Mesenchymal stem cell of the bone marrow (primary cell): Measurements from ENCODE around the gene PSMD5.

DNA sequence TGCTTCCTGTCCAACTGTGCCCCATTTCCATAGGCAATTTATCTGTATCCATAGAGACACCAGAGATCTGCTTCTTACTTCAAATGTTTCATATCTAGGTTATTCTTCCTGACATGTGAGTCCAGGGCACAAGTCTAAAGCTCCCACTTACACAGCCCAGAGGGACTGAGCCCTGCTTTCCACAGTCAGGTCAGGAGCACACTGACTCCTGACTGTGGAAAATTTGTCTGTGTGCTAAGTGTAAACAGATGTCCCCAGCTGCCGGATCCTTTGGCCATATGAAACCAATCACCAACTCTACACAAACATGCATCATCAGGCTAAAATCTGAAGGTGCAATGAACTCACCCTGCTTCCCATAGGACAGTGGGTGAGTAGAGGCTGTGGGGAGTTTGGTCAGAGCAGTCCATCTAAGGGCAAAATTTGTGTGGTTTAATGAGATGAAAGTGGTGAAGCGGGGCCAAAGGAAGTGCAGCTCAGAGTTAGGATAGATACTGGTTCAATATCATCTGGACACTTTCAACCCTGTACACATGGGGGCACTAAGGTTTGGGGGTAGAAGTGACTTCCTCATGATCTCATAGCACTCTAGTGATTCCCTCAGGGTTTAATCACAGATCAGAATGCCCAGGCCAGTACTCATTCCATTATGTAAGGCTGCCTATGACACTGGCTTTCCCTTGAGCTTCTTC, 85.3 kb upstream of the TNC start:
- CAGE, long polyA plus RNA: no peak

DNA sequence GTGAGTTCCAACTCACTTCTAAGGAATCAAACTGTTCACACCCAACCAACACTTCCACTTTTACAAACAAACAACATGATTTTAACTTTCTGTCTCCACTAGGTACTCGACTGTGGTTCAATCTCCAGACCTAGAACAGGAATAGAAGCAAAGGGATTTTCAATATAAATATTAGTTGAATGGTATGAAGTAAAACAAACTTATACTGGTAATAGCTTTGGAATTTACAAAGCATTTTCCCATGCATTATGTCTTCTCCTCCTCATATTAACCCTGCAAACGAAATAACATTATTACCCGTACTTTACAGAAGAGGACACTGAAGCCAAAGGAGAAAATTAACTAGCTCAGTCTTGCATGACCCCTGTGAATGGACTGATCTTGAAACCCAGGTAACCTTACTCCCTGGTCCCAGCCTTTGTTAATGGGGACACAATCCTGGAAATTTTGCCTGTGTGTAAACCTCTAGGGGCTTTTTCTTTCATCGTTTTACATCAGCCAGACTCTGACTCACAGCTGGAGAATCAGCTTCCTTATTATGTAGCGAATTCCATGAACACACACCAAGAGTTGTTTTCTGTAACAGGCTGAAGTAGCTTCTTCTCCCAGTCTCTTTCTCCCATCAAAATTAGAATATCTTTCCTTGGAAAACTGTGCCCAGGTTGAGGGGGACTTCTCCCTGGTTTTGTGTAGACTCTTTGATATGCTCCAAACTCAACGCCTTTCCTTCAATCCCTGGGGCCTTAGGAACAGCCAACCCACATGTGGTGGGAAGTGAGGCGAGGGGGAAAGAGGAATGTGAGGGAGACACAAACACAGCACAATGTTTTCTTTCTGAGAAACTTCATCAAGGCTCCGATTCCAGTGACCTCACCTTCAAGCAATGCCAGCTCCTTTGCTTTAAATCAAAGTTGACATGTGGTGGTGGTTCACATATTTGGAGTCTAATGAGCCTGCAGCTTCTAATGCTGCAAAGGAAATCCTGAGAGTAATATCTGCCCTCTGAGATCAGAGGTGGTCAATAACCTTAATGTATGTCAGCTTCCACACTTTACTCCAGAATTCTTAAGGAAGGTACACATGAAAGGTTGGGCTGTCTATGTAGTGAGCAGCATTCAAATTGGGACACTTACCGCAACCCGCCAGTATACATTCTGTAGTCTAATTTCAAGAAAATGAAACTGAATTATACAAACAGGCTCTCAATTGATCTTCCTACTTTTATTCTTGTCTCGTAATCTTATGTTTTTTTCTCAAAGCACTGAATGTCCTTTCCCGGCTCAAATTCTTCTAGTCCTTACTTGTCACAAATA, 480.8 kb upstream of the PAPPA start:
- CAGE, long polyA plus RNA: no peak

GRCh38 chr9:116470957-116471949, 215.9 kb upstream of the TRIM32 start:
- CAGE, long polyA plus RNA: no peak

GRCh38 chr9:116571686-116572541, 115.2 kb upstream of the TRIM32 start:
- CAGE, long polyA plus RNA: no peak

DNA sequence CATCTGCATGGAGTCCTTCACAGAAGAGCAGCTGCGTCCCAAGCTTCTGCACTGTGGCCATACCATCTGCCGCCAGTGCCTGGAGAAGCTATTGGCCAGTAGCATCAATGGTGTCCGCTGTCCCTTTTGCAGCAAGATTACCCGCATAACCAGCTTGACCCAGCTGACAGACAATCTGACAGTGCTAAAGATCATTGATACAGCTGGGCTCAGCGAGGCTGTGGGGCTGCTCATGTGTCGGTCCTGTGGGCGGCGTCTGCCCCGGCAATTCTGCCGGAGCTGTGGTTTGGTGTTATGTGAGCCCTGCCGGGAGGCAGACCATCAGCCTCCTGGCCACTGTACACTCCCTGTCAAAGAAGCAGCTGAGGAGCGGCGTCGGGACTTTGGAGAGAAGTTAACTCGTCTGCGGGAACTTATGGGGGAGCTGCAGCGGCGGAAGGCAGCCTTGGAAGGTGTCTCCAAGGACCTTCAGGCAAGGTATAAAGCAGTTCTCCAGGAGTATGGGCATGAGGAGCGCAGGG, 10.8 kb downstream of the TRIM32 start:
- CAGE, long polyA plus RNA: no peak

GRCh38 chr9:117413094-117413612, 1.7 kb downstream of the ASTN2 start:
- CAGE, long polyA plus RNA: no peak

GRCh38 chr9:117720438-117721054, 16.3 kb downstream of the TLR4 start:
- CAGE, long polyA plus RNA: no peak

DNA sequence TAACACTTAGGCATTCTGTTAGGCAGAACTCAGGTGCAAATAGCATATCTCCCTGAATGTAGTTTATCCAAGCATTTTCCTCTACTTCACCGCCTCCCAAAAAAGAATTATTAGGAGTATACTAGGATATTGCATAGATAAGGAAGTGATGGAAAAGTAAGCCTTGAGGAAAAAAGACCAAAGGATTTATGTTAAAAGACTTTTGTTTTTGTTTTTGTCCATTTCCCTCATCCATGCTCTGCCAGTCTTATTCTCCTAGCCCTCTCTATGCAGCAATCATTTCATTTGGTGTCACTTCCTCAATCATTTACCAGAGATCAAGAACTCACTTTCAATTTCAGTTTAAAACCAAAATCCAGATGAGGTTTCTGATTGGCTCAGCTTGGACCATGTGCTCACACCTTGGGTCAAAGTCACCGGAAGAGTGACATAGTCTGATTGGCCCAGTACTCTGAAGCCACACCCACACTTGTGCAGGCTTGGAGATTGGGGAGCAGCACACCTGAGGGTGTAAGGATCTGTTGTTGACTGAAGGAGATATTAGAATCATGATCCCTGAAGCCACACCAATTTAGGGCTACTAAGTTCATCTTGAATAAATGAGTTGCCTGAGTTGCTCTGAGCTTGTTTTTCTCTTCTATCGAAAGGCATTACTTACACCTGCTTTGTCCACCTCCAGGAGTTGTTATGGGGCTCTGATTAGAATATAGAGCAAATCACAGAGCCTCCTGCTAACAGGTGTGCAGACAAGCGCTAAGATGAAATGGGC, 79.6 kb downstream of the TLR4 start:
- CAGE, long polyA plus RNA: no peak

DNA sequence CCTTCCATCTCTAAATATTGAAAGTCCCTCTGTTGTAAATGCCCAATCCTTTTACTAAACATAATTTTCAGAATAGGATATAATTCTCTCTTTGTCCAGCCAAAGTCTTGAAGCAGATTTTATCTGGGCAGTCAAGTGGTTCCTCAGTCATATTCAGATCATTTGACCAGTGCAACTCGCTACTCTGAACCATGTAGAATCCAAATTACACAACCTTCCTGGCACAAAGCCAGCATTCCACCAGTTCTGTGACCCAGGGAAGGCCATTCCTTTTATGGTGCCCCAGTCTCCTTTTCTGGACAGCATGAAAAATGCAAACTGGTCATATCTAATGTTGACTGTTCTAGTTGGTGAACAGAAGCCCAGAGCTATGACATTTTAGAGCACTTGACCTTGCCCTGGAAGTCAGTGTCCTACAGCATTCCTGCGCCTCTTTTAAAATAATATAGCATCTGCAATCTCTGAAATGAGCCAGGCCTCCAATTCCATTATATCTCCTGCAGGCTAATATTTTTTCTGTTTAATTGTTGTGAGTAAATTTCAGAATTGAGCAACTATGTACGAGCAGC, 364.6 kb downstream of the BRINP1 start:
- CAGE, long polyA plus RNA: no peak

DNA sequence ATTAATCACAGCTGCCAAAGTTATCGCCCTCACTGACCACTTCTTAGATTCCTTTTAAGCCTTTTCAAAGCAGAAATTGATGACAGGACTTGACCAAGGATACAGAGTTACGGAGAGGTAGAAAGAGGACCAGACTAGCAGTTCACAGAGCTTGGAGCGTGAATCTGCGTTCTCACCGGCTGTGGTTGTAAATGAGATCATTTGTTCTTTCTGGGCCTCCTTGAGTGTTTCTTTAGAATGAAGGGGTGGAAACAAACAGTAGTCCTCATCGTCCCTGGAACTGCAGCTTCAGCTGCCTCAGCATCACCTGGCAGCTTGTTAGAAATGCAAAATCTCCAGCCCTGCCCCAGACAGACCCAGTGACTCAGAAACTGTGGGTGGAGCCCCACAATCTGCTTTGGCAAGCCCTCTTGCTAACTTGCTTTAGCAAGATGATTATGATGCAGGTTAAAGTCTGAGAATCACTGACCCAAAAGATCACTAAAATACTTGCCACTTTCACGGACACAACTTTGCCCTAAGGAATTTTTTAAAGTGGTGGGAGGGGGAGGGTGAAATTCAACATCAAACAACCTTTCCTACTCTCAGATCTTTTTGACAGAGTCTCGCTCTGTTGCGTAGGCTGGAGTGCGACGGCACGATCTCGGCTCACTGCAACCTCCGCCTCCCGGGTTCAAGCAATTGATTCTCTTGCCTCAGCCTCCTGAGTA, 86.1 kb downstream of the BRINP1 start:
- CAGE, long polyA plus RNA: no peak

DNA sequence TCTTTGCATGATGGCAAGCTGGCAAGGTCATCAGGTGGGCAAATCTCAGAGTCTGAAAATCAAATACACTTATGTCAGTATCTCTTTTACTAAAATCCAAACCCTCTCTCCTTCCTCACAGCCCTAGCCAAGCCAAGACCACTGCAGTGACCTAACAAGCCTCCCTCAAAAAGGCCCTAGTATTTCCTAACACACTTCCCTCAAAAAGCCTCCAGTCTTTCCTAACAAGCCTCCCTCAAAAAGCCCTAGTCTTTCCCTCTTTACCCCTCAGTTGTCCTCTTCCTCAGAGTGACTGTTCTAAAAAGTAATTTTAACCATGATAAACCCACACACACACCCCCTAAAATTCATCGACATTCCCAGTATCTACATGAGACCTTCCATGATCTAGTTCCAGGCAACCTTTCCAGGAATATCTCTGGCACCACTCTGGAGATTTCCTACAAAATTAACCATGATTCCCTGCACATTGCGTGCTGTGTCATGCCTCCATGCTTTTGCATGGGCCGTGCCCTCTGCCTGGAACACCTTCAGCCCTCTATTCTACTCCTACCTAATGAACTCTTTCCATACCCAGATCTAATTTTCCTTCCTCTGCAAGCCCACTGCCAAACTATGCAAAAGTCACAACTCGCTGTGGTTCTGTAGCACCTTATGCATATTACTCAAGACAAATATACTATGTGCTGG, 139.9 kb downstream of the CDK5RAP2 start:
- CAGE, long polyA plus RNA: no peak

- CAGE, long polyA plus RNA: no peak
These were observed 105.0 kb downstream of the CDK5RAP2 start for GRCh38 chr9:120474758-120475670.

- CAGE, long polyA plus RNA: no peak
These were observed 47.0 kb downstream of the CDK5RAP2 start for GRCh38 chr9:120532980-120533414.

DNA sequence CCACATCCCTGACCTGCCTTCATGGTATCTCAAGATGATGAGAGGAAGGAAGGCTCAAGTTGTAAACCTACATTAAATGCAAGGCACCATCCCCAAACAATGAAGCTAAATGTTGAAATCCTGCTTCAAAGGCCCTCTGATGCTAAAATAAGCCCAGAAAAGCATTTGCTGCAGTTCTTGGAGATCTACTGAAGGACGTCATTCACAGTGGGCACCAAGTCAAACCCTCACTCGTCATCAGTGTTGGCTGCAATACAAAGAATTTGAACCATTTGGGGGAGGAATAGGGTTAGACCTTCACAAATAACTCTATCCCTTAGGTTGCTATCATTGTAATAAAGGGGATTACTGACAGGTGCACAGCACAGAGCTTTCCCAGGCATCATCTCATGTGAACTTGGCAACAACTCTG, 9.3 kb upstream of the MEGF9 start:
- CAGE, long polyA plus RNA: no peak

DNA sequence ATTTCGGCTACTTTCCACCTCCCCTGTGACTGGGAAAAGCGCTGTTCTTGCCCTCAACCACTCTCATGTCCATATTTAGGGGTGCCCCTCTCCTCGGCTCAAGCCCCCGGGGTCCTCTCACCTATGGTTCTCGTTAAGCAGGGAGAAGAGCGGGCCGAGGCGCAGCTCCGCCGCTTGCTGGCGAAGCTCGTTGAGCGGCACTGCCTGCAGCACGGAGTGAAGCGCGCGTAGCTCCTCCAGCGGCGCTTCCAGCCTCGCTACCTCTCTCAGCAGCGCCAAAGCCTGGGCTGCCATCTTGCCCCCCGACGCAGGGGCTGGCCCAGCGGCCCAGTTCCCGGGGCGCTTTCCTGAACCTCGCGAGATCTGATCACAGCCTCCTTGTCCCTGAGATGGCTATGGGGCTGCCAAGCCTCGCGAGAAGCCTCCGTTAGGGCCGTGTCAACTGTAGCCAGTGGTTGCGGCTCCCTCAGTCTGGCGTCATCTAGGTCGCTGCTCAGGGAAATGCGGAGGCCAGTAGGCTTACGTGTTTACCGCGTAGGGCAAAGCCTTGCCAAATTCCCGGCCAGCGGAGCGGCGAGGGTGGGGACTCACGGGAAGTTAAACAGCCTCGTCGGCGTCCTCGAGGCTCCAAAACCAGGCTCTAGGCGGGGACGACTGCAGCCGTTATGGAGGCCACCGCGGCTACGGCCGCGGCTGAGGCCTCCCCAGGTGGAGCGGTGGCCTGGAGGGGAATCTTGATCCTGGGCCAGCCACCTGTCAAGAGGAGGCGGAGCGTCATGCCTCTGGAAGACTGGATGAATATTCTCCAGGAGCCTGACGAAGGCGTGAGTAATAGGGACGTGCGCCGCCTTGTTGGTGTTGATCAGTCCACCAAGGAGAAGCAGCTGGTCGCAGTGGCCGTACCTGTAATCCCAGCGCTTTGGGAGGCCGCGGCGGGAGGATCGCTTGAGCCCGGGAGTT, at the start of gene PSMD5:
Gene PSMD5 (minus strand): TSS at position 307 of the 960 bp plus-strand sequence.
- CAGE, long polyA plus RNA: no peak

DNA sequence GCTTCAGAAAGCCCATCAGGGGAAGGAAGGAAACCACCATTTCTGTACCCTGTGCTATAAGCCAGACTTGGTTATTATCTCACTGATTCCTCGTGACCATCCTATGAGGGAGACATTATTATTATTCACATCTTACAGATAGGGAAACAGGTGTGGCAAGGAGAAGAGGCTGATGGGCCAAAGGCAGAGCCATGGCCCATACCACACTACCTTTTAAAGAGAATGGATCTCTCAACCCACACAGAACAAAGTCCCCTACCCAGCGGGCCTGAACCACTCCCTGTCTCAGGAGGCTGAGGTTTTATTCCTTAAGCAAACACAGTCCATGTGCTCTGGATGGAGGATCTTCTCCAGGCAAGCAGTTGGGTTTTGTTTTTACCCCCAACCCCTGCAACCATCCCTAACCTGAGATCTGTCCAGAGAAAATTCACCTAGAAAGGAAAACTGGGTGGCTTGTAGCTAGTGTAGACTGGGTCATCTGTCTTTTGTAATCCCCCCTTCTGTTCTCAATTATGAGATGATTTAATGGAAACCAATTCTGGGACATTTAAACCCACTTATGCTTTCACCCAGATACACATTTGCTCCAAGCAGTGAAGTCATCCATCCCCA, 2.1 kb downstream of the PHF19 start:
- CAGE, long polyA plus RNA: no peak

- CAGE, long polyA plus RNA: no peak
These were observed 16.5 kb upstream of the PHF19 start for GRCh38 chr9:120893449-120893940.

DNA sequence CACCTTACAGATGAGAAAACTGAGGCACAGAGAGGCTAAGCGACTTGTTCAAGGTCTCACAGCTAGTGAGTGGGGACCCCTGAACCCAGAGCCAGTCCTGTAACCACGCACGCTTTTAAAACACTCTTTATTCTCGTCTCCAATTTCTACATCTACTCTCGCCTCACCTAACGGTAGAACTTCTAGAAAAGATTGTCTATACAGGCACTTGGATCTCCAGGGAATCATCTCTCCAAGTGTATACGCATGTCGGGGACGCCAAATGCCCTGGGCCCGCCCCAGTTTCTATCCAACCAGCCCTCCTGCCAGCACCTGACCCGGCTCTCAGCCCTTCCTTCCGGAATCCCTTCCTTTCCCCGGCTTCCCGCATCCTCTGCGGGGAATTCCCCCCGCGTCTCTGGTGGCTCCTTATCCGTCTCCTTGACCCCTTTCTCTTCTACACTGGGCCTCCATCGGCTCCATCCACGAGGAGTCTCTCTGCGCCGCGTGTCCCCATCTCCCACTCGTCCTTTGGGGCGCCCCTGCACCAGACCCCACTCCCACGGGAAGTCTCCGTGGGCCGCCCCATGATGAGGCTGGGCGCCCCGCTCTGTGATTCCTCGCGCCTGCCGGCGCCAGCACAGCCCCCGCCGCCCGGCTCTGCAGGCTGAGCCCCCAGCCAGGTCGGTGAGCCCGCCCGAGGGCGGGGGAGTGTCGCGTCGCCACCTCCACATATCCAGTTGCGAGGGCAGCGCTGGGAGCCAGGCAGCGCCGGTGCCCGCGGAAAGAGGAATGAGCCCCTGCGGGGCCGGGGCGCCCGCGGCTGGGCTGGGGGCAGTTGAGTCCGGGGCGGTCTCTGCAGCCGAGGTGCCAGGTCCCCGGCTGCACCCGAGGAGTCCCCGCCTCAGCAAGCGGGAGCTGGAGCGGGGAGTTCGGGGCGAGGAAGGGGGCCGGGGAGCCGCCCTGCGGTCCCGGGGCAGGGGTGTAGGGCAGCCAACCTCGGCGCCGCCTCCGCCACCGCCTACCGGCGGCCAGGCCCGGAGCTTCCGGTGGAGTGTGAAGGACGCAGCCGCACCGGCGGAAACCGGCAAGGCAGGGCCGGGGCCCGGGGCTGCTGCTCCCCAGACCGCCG, 1.9 kb upstream of the TRAF1 start:
- CAGE, long polyA plus RNA: no peak

DNA sequence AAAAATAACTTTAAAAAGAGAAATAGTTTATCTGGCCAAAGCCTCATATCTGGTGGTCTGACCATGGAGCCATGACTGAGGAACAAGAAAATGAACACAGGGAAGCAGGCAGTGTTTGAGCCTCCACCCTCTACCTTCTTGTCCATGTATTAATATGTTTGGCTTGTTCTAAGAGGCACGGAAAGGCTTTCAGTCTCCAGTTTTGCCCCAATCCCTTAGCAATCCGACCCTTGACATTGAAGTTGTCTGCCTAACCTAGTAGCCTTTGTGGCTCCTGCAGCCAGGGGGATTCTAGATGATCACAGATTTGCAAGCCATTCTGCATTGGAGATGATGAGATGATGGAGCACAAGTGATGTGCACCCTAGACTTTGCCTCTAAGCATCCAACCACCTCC, 5.4 kb upstream of the TRAF1 start:
- CAGE, long polyA plus RNA: no peak

DNA sequence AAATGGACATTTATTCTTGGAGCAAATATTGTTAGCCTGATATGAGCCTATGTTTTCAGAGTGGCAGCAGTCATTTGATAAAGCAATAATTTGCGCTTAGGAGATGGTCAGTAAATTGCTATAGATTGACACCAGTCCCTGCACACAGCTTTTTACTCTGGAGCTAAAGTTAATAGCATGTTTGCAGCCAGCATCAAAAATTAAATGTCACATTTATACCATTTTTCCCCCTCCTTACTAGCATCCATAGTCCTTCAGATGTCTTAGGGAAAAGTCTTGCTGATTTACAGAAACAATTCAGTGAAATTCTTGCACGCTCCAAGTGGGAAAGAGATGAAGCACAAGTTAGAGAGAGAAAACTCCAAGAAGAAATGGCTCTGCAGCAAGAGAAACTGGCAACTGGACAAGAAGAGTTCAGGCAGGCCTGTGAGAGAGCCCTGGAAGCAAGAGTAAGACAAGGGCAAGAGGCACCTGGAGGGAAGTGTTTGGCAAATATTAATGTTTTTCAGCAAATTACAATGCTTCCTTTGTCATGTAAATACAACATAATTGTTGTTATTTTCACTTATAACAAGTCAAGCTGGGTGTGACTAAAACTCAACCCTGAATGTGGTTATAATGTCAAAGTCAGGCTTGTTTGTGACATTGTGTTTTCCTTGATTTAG, 60.4 kb downstream of the RAB14 start:
- CAGE, long polyA plus RNA: no peak